Right common carotid artery plus branches (tissue), 1 donor: ENCODE measurements around a stretch of chr7.

- PRO-cap = no peak
These were observed 219.3 kb downstream of the PHF14 start for GRCh38 chr7:11192498-11193830.

GRCh38 chr7:11593253-11593679 lies 238.7 kb downstream of the THSD7A start:
- PRO-cap = no peak

- PRO-cap = no peak
These were observed 195.5 kb downstream of the THSD7A start for GRCh38 chr7:11636197-11637147.

GRCh38 chr7:11792106-11792501 lies 39.9 kb downstream of the THSD7A start:
- PRO-cap = no peak

DNA sequence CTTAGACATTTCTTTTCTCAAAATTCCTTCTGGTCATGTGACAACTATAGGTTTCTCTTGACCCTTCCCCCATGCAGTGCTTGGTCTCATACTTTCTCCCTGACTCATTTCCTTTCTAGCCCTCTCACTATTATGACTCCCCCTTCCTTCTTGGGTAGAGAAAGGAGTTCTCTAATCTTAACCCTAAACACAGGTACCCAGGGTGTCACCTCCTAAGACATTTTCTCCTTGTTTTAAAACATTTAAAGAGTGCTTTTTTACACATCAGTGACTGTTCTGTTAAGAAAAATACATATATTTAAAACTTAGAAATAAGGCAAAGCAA lies 179.4 kb upstream of the TMEM106B start:
- PRO-cap = no peak

DNA sequence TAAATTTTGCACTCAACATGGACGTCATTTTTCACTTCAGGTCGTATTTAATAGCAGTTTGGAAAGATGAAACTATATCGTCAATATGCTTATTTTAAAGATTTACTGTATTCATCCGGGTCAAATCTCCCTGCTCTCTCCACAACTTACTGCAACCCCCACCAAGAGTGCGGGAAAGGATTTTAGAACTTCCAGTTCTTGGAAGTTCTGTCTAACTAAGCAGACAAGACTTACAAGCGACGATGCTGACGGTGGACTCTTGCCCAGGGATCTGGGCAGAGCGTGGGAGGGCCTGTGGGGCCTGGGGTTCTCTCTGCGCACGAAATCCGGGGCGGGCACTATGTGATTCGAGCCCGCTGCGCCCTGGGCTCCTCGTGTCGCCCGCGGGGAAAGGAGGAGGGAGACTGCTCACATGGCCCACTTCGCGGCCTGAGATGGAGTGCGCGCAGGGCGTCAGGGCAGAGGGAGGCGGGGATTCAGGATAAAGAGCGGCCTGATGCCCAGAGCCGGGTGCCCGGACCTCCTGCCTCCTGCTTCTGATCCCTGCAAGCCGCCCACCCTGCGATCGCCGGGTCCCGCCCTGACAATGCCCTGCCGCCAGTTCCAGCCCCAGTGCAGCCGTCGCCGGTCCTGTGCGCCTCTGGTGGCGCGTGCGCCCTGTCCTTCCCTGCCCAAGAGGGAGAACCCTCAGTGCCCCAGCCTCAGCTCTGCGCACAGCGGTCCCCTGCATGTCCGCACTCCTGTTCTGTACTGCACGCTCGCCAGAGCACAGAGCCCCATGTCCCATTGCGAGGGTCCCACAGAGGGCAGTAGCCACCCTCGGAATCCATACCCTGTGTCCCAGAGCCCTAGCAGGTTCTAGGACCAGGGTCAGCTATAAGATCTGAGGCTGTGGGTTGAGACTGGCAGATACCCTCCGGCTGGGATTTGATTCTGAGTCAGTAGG lies 99.5 kb upstream of the TMEM106B start:
- PRO-cap = bidirectional peak, plus-strand start at position 461 of the sequence, minus-strand start at position 273 of the sequence

DNA sequence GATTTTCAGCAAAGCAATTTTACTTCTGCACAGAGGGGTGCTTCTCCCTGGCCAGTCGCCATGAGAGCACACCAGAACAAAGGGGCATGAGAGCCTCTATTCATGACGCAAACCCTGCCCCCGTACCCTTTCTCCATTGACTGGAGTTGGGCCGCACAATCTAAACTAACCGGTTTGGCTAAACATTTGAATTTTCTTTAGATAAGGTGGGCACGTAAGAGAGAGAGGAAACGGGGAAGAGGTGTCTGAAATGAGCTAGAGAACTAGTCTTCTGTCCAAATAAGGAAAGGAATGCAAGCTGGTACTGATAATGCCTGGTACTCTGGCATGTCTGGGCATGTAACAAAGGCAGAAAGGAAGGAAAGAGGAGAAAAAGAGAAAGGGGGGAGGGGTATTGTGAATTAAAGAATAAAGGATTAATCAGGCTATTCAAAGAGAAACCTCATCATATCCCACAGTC lies 13.2 kb upstream of the SCIN start:
- PRO-cap = no peak

- PRO-cap = no peak
These were observed 31.5 kb downstream of the ARL4A start for GRCh38 chr7:12718835-12719516.

- PRO-cap = no peak
These were observed 196.8 kb downstream of the ARL4A start for GRCh38 chr7:12884260-12884670.

GRCh38 chr7:13016053-13016547 lies 328.7 kb downstream of the ARL4A start:
- PRO-cap = no peak

DNA sequence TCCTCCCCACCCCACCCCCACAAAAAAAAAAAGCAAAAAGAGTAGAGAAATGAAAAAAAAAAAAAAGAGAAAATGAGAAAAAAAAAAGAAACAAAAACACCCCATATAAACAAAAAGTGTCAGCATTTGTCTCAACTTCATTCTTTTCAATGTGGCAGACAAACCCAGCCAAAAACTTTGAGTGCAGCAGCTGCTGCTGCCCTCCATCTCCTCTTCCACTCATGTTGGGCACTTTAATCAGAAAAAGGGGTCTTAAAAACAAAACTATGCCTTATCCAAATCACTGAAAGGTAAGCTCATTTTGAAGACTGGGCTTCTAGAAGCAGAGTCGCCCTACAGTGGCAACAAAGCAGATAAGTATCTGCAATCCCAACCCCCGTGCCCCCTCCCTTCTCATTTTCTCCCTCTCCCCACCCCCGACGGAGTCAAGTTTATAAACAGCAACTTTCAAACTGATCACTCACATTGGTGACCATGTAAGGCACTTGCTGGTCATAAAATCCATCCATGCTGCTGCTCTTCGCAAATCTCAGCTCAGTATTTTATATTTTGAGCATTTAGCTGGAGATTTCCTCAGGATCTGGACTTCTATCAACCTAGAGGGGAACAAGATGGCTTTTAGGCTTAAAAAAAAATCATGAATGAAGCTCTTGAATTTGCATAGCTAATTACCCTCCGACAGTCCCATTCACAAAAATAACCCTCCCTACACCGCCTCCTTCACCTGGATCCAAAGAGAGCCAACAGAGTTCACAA lies 744 bp downstream of the ETV1 start:
- PRO-cap = unidirectional peak, plus-strand start at position 463 of the sequence

DNA sequence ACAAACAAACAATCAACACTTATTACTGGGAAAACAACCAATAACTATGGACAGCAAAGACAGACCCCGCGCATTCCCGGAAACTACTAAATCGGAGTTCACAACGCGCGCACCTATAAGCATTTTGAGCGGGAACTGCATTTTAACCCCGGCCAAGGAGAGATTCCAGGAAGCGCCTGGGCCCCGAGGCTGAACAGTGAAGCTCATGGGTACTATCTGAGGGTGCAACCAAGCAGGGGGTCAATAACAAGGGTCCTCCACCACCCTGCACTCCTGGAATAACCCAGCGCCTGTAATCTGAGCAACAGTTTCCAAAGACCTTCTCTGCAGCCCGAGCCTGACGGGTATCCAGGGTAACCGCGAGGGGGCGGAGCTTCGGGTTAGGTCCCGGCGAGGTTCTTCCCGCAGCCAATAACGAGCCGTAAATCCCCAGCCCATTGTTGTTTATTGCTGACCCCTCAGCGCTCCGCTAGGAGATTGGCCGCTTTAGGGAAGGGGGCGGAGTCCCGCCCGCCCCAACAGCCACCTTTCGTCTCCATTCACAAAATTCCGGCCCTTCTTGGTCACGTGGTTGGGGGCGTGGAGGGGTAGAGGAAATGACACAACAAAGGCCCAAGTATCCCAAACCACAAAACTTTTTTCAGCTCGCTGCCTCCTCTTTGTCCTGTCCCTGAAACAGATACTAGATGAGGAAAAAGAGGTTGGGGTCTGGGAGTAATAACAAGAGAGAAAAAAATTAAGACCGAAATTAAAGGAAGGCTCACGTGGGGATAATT lies 1.7 kb upstream of the ETV1 start:
- PRO-cap = bidirectional peak, plus-strand start at position 631 of the sequence, minus-strand start at position 326 of the sequence

DNA sequence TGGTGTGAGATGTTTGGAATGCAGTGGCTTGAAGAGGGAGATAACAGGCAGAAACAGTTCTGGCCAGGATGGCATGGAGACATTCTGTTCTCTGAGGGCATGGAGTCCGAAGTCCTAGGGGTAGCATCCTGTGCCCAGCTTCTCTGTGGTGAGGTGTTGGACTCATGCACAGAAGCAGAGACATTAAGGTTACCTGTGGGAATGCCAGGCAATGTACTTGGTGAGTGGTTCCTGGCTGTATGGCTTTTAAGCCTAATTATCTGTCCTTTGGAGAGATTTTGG lies 217.8 kb upstream of the ETV1 start:
- PRO-cap = no peak

DNA sequence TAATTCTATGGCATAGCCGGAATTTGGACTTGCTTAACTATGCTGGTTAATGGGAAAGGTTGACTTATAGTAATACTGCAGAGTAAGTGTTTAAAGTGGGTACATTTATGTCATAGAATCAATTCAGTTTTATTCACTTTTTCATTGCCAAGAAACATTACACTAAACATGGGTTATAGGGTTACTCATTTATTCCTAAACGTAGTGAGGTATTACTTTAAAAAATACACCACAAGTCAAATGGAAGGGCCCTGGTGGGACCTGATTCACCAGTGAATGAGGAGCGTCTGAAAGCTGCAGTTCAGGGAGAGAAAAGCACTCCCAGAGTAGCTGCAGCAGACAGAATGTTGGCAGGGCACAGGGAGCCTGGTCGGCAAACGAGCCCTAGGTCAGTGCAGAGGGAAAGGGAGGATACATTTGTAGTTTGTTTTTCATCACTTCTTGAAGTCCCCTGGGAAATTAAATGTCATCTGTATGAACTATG lies 361.6 kb upstream of the ETV1 start:
- PRO-cap = no peak

- PRO-cap = no peak
These were observed 2.1 kb downstream of the MEOX2 start for GRCh38 chr7:15684416-15684823.

GRCh38 chr7:15780281-15780844 lies 93.9 kb upstream of the MEOX2 start:
- PRO-cap = no peak

DNA sequence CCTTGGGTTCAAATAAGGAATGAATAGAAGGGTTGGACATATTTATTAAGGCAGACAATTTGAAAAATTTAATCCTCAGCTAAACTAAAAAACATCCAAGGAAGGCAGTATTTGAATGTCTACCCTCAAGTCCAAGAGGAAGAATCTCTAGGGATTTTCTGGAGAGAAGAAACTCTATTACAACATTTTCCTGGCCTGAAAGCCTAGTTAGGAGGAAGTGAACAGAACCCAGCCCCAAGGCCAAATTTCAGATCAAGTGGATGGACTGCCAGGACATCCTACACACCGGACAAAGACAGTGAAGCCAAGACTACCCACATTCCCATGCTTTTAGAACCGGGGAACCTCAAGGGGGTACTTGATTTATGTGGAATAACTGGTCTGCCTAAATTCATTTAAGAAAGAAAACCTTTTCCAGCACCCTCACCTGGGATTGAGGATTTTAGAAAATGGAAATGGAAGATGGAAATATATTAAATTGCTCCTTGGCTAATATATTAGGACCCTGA lies 108.9 kb upstream of the MEOX2 start:
- PRO-cap = no peak

- PRO-cap = unidirectional peak, minus-strand start at chr7:16067170
These were observed 354.3 kb downstream of the CRPPA start for GRCh38 chr7:16066945-16067489.

DNA sequence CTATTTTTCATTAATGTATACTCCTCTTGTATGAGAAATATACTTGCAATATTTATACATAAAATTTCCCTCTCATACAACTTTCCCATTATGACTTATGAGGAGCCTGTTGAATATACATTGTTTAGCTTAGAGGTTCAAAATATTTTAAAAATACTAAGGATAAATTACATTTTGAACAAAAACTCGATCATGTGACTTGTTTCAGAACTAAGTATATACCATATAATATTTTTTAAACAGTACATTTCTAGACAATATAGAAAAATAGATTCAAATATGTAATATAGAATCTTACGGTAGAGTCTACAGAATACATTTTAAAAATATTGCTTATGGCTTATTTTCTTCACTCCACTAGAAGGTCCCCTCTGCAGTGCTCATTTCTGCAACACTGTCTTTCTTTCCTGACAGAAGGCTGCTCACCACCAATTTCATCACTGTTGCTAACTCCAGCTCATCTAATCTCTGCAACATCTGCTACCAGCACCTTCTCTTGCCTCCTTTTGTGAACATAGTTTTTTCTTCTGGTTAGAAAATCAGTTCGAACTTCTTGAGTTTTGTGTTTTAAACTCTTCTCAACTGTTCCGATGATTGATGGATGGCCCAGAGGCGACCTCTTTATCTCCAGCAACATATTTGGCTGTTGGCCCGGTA lies 152.8 kb downstream of the CRPPA start:
- PRO-cap = no peak

GRCh38 chr7:16420850-16421038 lies 594 bp downstream of the CRPPA start:
- PRO-cap = bidirectional peak, plus-strand start at chr7:16420967, minus-strand start at chr7:16420978